SK-N-SH (cell line): ENCODE measurements around the genes NUCKS1, CTSE and RASSF5.

DNA sequence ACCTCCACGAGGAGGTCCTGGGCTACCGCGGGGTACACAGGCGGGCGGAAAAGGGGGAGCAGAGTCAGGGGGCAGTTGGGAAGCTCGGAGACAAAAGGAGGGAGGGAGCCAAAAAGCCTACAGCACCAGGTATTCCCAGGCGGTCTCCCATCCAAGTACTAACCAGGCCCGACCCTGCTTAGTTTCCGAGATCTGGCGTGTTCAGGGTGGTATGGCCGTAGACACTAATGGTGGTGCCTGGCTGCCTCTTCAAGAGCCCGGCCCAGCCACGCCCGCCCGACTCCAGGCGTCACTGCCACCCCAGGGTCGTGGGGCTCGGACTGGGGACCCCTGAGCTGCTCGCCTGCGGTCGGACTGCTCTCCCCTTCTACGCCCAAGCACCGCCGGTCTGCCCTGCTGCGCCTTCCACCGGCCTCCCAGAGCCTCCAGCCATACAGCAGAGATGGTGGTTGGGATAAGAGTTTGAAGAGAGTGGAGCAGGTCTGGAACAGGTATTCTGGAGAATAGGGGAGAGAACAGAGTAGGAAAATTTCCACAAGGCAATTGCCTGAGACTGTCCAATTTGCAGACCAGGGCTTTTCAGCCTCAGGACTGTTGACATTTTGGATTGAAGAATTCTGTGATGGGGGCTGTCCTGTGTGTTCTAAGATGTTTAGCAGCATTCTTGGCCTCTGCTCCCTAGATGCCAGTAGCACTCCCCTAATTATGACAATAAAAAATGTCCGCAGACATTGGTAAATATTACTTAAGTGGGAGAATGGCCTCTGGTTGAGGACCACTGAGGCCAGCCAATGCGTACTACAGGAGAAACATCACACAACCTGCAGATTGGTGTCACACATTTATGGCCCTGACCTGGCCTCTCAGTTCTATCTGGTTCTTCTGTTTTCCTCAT lies 46.3 kb downstream of the MDM4 start:
- RRBS: no CpG with 5 or more reads among the region's 28 CpGs
CAGE:
- cytosol, long polyA plus RNA: no peak
- long polyA plus RNA: no peak
- nucleus, long polyA plus RNA: no peak

DNA sequence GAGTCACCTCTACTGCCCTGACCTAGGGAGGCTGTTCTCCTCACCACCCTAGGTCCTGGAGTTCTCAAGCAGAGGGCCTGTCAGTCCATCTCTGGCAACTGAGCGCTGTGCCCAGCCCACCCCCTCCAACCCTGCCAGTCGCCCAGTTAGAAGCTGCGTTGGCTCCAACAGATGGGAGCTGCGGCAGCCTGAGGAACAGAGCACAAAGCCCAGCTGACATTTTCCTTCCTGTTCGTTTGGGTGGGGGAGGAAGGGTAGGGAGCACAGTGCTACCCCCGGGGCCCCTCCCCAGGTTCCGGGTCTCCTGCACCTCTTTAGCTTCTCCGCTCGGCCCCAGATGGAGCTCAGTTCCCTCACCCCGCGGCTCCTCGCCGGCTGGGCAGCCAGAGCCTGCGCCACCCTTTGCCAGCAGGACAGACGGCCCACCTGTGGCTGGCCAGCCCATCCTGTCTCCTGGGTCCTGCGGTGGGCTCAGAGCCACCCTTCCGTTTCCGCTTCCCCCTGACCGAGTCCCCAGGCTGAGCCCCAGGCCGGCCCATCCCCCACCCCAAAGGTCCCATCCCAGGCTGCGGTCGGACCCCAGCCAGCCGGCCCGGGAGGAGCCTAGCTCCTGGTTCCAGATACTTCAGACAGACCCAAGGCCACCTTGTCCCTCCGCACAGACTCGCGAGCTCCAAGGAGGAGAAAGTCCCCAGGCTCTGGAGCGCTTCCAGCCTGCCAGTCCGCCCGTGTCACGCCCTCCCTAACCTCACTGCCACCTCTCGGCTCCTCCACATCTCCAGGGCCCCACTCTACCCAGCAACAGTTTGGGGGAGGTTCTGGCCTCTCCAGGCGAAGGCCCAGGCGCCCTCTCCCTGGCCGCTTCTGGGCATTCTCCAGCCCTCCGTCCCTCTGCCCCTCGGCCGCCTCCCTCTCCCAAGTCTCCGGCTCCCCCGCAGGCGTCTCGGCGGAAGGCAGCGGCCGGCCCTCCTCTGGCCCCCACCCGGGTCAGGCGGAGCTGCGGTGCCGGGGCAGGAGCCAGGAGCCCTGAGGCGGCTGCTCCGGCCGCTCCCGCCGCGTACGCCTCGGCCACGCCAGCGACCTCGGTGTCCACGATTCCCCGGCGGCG lies 1.0 kb downstream of the LRRN2 start:
- RRBS: 17% methylated on average over 29 of the region's 64 CpGs
CAGE:
- cytosol, long polyA plus RNA: no peak
- long polyA plus RNA: no peak
- nucleus, long polyA plus RNA: no peak

DNA sequence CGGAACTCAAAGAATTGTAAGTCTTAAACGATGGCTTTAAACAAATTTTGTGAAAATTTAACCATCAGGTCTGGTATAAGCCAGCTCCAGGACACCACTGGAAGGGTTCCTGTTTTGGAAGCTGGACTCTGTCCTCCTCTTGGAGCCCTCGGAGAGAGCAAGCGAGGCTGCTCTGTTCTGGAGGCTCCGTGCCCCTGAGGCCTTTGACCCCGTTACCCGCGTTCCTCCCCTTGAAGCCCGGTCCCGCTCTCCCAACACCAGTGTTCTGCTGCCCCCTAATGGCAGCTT lies 21.7 kb upstream of the NFASC start:
- RRBS: 5% methylated on average over 2 of the region's 10 CpGs
CAGE:
- cytosol, long polyA plus RNA: no peak
- long polyA plus RNA: no peak
- nucleus, long polyA plus RNA: no peak

DNA sequence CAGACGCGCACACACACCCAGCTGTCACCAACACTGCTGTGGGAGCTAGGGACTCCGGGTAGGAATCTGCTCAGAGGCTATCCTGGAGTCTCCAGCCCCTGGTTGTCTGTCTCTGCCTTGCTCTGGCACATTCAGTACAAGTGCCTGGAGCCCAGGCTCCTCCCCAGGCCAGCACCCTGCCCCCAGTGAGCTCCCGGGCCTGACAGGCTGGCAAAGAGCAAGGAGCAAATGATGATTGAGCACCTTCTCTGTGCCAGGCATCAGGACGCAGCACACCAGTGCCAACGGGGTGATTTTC lies 6.4 kb downstream of the CNTN2 start:
- RRBS: 33% methylated on average over 1 of the region's 6 CpGs
CAGE:
- cytosol, long polyA plus RNA: no peak
- long polyA plus RNA: no peak
- nucleus, long polyA plus RNA: no peak

- RRBS: no CpG with 5 or more reads among the region's 11 CpGs
CAGE:
- cytosol, long polyA plus RNA: no peak
- long polyA plus RNA: no peak
- nucleus, long polyA plus RNA: no peak
Measured at GRCh38 chr1:205247319-205248072, 19.8 kb downstream of the TMCC2 start.

GRCh38 chr1:205313269-205313507 lies 8.4 kb downstream of the NUAK2 start:
- RRBS: no CpG with 5 or more reads among the region's 5 CpGs
CAGE:
- cytosol, long polyA plus RNA: no peak
- long polyA plus RNA: no peak
- nucleus, long polyA plus RNA: no peak

- RRBS: 93% methylated on average over 5 of the region's 14 CpGs
CAGE:
- cytosol, long polyA plus RNA: no peak
- long polyA plus RNA: no peak
- nucleus, long polyA plus RNA: no peak
Measured at GRCh38 chr1:205359596-205360801, 3.3 kb upstream of the KLHDC8A start.

DNA sequence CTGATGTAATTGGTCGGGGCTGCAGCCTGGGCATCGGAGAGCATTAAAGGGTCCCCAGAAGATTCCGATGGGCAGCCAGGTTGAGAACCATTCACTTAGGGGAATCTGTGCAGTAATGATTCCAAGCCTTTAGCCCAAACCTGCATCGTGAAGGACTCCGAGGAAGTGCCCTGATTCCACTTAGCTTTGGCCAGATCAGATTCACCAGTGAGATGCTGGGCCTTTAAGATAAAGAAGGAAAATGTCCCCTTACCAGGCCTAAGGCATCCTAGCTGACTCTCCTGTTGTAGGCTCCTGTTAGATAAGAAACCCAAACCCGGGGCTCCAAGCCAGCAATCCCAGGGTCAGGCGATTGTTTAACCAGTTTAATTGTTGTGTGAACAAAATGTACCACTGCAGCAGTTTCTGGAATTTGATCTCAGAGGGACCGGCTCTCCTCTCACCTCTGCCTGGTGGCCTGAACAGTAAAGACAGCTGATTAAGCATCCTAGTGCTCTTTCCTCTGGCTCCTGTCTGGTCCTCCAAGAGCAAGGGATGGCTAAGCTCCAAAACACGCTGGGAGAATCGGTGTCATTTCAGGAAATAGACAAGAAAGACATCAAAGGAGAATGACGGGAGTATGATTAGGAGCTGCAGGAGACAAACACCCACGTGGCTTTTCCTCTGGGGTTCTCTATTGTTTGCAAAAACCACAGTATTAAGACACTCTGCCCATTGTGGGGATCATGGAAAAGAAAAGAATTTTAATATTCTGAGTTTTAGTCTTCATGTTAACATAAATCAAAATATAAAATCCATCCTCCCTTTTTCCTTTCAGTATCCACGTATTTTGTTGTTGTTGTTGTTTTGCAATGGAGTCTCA lies 9.3 kb upstream of the KLHDC8A start:
- RRBS: 66% methylated on average over 3 of the region's 13 CpGs
CAGE:
- cytosol, long polyA plus RNA: no peak
- long polyA plus RNA: no peak
- nucleus, long polyA plus RNA: no peak

GRCh38 chr1:205376180-205376694 lies 19.5 kb upstream of the KLHDC8A start:
- RRBS: no CpG with 5 or more reads among the region's 5 CpGs
CAGE:
- cytosol, long polyA plus RNA: no peak
- long polyA plus RNA: no peak
- nucleus, long polyA plus RNA: no peak

DNA sequence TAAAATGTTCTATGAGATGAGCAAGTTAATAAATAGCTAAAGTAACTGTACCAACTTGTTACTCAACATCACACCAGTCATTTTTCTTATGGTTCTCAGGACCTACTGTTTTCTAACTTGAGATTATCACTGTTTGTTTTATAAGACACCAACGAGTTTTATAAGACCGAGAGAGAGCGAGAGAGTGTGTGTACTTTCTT lies 12.4 kb downstream of the ELK4 start:
- RRBS: no CpG with 5 or more reads among the region's 3 CpGs
CAGE:
- cytosol, long polyA plus RNA: no peak
- long polyA plus RNA: no peak
- nucleus, long polyA plus RNA: no peak

- RRBS: no CpG with 5 or more reads among the region's 5 CpGs
CAGE:
- cytosol, long polyA plus RNA: no peak
- long polyA plus RNA: no peak
- nucleus, long polyA plus RNA: no peak
Measured at GRCh38 chr1:205633288-205633930, 1.6 kb upstream of the ELK4 start.

DNA sequence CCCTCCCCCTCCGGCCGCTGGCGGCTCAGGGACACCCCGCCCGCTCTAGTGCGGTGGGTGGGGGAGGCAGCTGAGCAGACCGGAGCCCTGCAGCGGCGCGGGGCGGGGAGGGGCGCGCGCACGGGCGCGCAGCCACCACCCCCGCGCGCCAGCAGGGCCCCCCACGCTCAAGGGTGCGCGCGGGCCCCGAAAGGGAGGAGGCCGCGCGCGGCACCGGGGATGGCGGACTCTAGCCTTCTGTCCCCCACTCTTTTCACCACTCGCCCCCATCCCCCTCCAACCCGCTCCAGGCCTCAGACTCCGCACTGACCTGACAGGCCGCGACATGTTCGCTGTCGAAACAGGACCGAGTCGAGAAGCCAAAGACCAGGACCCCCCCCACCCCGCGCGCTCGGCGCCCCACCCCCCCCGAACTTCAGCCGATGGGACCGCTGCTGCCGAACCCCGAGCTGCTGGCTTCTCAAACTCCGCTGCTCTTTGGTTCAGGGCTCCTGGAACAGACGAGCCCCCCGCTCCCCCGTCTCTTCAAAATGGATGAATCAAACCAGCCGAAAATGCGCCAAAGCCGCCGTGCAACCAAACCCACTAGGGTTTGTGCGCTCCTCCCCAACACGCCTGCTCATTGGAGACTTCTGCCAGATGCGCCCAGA lies at the start of gene NUCKS1:
Gene NUCKS1, minus strand, starts transcription at position 536 of the 650 bp plus-strand sequence.
- RRBS: 2% methylated on average over 7 of the region's 61 CpGs
CAGE:
- cytosol, long polyA plus RNA: start-site peak on the minus strand centred at position 353 of the sequence, 67 bp wide, 1,263 and 1,059 reads in 2 replicates; start-site peak on the minus strand centred at position 551 of the sequence, 55 bp wide, 325 and 362 reads in 2 replicates
- long polyA plus RNA: start-site peak on the minus strand centred at position 354 of the sequence, 68 bp wide, 1,561 and 1,017 reads in 2 replicates; start-site peak on the minus strand centred at position 552 of the sequence, 53 bp wide, 470 and 258 reads in 2 replicates
- nucleus, long polyA plus RNA: start-site peak on the minus strand centred at position 362 of the sequence, 87 bp wide, 187 and 346 reads in 2 replicates

DNA sequence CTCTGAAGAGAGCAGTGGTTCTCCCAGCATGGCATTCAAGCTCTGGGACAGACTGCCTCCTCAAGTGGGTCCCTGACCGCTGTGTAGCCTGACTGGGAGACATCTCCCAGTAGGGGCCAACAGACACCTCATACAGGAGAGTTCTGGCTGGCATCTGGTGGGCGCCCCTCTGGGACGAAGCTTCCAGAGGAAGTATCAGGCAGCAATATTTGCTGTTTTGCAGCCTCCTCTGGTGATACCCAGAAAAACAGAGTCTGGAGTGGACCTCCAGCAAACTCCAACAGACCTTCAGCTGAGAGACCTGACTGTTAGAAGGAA lies 43.3 kb downstream of the SLC26A9 start:
- RRBS: no CpG with 5 or more reads among the region's 3 CpGs
CAGE:
- cytosol, long polyA plus RNA: no peak
- long polyA plus RNA: no peak
- nucleus, long polyA plus RNA: no peak

DNA sequence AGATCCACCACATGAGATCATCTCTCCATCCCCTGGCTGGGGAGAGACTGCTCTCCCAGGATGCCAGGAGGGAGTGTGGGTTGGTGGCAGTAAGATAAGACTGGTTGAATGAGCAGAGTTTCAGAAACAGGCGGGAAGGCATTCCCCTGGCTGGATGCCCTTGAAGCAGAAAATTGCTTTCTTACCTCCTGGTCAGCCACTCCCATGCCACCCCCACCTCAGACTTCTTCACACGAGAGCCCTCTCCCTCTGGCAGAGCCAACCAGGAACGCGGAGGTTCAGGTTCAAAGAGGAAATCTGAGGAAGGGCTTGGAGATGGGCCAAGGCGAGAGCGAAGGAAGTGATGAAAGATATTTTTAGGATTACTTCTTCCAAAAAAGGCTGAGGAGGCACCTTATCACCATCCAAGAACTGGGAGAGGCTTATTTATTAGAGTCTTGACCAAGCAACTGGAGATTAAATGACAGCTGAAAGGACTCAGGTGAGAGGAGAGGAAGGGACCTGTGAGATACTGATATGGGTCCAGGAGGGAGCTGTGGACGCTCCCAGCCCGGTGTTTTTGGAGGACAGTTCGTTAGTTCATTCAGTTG lies 18.8 kb upstream of the SLC26A9 start:
- RRBS: no CpG with 5 or more reads among the region's 9 CpGs
CAGE:
- cytosol, long polyA plus RNA: no peak
- long polyA plus RNA: no peak
- nucleus, long polyA plus RNA: no peak

- RRBS: no CpG with 5 or more reads among the region's 16 CpGs
CAGE:
- cytosol, long polyA plus RNA: no peak
- long polyA plus RNA: no peak
- nucleus, long polyA plus RNA: no peak
Measured at GRCh38 chr1:206023478-206024286, at the start of gene CTSE. Gene CTSE (minus strand): TSS chr1:206023895.

DNA sequence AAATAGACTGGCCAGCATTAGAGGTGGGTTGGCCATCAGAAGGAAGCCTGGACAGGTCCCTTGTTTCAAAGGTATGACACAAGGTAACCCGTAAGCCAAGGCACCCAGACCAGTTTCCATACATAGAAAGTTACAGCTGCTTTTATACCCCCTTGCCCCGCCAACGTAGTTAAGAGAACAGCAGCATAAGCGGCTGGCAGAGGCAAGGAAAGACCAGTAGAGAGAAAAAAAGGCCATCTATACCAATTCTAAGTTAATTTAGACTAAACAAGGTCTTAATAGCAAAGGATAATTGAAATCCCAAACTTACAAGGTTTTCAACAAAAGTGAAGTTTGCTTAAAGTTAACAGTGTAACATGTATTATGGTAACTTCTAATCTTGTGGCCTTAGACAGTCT lies 697 bp downstream of the RHEX start:
- RRBS: no CpG with 5 or more reads among the region's 4 CpGs
CAGE:
- cytosol, long polyA plus RNA: no peak
- long polyA plus RNA: no peak
- nucleus, long polyA plus RNA: no peak

DNA sequence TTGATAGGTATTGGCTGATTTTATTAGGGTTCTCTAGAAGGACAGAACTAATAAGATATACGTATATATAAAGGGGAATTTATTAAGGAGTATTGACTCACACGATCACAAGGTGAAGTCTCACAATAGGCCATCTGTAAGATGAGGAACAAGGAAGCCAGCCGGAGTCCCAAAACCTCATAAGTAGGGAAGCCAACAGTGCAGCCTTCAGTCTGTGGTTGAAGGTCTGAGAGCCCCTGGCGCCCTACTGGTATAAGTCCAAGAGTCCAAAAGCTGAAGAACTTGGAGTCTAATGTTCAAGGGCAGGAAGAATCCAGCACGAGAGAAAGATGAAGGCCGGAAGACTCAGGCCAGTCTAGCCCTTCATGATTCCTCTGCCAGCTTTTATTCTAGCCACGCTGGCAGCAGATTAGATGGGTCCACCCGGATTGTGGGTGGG lies 18.0 kb downstream of the RHEX start:
- RRBS: 82% methylated on average over 3 of the region's 8 CpGs
CAGE:
- cytosol, long polyA plus RNA: no peak
- long polyA plus RNA: no peak
- nucleus, long polyA plus RNA: no peak

DNA sequence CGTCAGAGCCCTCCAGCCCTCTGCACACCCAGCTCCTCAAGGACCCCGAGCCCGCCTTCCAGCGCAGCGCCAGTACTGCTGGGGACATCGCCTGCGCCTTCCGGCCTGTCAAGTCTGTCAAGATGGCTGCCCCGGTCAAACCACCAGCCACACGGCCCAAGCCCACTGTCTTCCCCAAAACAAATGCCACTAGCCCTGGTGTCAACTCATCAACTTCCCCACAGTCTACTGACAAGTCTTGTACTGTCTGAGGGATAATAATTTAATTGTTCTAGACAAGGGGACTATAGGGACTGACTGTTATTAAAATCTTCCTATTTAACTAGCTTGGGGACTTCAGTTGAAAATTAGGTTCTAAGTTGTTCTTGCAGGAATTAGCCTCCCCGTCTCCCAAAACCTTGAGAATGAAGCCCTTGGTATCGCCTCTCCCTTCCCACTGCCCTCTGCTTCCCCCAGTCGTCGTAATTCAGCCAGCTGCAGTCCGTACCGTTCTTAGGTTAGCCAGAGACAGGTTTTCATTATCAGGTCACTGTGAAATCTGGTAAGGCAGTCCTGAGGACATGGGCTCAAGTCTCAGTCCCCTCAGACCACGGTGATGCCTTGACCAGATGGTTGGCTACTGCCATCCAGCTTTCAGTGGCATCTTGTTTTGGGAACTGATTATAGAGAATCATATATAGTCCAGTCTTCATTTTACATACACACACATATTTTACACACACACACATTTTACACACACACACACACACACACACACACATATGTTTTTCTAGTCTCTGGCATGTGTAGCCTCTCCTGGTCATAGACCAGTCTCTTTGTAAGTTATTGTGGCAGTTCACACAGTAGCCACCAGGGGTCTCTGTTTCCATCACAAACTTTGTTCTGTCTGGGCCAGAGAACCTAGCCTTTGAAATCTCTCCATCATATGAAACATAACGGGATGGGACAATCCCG lies 8.8 kb upstream of the IKBKE start:
- RRBS: no CpG with 5 or more reads among the region's 19 CpGs
CAGE:
- cytosol, long polyA plus RNA: no peak
- long polyA plus RNA: no peak
- nucleus, long polyA plus RNA: no peak

GRCh38 chr1:206506701-206507646 lies at the start of gene RASSF5:
Gene RASSF5 (plus strand): TSS chr1:206507531.
- RRBS: 23% methylated on average over 29 of the region's 80 CpGs
CAGE:
- cytosol, long polyA plus RNA: no peak
- long polyA plus RNA: no peak
- nucleus, long polyA plus RNA: no peak

DNA sequence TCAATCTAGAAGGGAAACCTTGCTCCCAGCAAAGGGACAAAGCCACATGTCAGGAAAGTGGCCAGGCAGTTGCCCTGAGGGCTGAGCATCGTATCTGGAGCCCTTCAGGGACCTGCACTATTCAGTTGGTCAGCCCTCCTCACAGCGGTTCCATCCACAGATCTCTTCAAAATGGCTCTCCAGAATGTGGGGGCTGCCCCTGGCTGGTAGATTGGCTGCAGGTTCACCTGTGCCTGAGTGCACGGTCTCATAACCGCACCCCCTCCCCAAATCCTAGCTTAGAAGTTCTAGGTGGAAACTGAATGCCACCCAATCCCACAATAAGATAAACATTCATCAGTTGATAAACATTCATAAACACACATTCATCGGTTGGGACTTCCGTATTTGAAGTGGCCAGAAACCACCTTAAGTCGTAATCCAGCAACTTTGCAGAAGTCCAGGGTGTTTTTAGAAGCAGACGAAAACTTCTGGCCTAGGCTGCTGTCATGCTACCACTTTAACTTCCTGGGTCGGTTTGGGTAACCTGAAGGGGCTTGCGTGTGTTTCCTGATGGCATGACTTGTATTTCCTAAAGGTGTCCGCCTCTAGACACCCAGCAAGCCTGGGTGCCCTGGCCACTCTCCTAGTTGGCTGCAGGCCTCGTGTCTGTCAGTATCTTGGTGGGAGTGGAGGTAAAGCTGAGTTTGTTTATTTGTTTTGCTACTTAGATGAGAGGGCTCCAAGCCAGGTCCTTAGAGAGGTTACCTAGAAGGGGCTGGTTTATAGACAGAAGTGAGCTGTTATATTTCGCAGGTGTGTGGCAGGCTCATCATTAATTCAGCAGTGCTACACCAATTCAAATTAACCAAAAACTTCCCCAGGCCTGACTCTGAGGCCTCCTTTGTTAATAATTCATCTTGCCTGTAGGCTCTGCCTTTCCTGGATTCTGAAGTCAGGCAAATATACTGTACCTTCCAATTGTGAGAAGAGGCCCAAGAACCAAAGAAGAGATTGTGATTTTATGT lies 50.7 kb downstream of the RASSF5 start:
- RRBS: no CpG with 5 or more reads among the region's 13 CpGs
CAGE:
- cytosol, long polyA plus RNA: no peak
- long polyA plus RNA: no peak
- nucleus, long polyA plus RNA: no peak